M059J (cell line): ENCODE data around the genes SESN2 and RAB42.

- RAMPAGE, long total RNA = no peak
Observed at GRCh38 chr1:27527707-27528805, 38.1 kb upstream of the WASF2 start.

- RAMPAGE, long total RNA = no peak
Observed at GRCh38 chr1:27536677-27537331, 46.8 kb upstream of the WASF2 start.

GRCh38 chr1:27569426-27569735 is 34.6 kb downstream of the AHDC1 start:
- RAMPAGE, long total RNA = no peak

DNA sequence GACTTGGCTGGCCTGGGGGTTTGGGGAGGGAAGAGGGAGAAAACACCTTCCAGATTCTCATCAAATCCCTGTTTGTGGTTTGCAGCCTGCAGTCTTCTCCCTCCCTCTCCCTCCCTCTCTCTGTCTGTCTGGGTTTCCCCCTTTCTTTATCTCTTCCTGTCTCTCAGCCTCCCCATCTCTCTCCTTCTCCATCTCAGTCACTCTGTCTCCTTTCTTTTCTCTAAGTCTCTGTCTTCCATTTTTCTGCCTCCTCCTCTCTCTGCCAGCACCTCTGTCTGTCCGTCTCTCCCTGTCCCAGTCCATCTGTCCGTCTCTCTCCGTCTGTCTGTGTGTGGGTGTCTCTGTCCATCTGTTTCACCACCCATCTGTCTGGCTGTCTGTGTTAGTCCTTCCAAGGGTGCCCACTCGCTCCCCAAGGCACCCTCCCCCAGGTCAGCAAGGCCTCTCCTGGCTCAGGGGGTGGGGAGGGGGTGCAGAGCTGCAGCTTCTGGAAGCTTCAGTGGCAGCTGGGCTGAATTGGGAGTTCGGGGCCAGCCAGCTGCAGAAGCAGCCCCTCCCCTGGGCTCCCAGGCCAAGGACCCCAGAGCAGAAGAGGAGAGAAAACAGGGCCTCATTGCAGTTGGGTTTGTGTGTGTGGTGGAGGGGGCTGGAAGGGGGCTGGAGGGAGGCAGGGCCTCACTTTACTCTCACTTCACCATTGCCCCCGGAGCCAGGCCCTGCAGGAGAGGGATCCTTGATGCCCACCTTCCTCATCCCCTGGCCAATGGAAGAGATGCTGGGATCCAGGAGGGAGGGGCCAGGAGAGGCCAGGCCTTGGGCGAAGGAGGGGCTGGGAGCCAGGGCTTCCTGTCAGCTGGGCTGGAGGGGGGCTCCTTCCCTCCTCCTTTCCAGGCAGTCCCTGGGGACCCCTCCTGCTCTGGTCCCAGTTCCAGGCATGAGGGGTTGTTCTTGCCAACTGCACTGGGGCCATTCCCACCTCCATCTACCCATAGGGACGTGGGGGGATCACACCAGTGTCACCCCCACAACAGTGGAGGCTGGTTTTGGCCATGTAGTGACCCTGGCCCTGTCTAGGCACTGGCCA is 5.9 kb downstream of the AHDC1 start:
- RAMPAGE, long total RNA = no peak

GRCh38 chr1:27630953-27632169 is 3.6 kb downstream of the FGR start:
- RAMPAGE, long total RNA = no peak

GRCh38 chr1:27660353-27660781 is 11.6 kb downstream of the IFI6 start:
- RAMPAGE, long total RNA = no peak

- RAMPAGE, long total RNA = no peak
Observed at GRCh38 chr1:27968677-27969238, 9.0 kb downstream of the XKR8 start.

GRCh38 chr1:28247698-28248163 is 11.6 kb upstream of the SESN2 start:
- RAMPAGE, long total RNA = no peak

DNA sequence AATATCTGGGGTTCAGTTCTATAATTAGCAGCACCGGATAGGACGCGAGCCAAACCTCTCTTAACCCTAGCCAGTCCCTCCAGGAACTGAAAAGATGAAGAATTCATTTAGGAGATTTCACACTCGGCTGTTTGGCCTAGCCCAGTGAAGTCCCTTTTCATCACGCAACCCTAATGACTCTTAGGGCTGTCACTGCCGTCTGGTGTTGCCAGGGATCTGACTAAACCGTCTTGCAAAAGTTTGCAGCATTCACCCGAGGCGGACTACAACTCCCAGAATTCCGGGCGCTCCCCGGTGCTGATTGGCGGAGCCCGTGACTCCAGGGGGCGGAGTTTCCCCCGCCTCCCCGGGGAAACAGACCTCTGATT is 267 bp upstream of the SESN2 start:
- RAMPAGE, long total RNA = no peak

- RAMPAGE, long total RNA = no peak
Observed at GRCh38 chr1:28259435-28259738, at the start of gene SESN2. TSS of gene SESN2 (plus strand) at chr1:28259518.

GRCh38 chr1:28437654-28438737 is 67.8 kb upstream of the RCC1 start:
- RAMPAGE, long total RNA = no peak

- RAMPAGE, long total RNA = no peak
Observed at GRCh38 chr1:28505625-28505735, 363 bp upstream of the RCC1 start.

DNA sequence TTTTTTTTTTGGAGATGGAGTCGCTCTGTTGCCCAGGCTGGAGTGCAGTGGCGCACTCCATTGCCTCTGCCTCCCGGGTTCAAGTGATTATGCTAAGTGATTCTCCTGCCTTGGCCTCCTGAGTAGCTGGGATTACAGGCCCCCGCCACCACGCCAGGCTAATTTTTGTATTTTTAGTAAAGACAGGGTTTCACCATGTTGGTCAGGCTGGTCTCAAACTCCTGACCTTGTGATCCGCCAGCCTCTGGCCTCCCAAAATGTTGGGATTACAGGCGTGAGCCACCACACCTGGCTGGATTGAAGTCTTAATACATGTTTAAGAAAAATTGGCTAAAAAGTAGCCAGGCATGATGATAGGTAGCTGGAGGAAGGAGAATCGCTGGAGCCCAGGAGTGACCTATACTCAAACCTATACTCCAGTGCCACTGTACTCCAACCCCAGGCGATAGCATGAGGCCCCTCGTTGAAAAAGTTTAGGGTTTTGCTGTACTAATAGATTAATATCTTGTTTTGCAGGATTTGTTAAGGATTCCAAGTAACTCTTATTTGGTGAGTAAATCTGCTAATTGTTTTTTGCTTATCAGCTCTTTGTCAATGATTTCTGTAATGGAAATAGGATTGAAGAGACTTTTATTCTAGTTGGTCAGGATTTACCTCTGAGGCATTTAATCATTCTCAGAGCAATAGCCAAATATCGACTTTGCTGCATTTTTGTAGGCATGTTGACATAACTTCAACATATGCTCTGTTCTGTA is 1.9 kb downstream of the RCC1 start:
- RAMPAGE, long total RNA = no peak

GRCh38 chr1:28591804-28592567 is at the start of gene RAB42:
TSS of gene RAB42 (plus strand) at chr1:28592265.
- RAMPAGE, long total RNA = no peak

GRCh38 chr1:28655900-28656269 is 12.7 kb upstream of the GMEB1 start:
- RAMPAGE, long total RNA = no peak

GRCh38 chr1:28773097-28773768 is 36.5 kb downstream of the YTHDF2 start:
- RAMPAGE, long total RNA = no peak

GRCh38 chr1:28926826-28927213 is 12.5 kb downstream of the EPB41 start:
- RAMPAGE, long total RNA = no peak

- RAMPAGE, long total RNA = no peak
Observed at GRCh38 chr1:28983659-28984484, 69.5 kb downstream of the EPB41 start.

GRCh38 chr1:29149728-29150514 is 26.2 kb upstream of the TMEM200B start:
- RAMPAGE, long total RNA = no peak

- RAMPAGE, long total RNA = no peak
Observed at GRCh38 chr1:29150515-29151313, 27.0 kb upstream of the TMEM200B start.